Cerebral cortex (tissue), 2 donors: ENCODE measurements around the genes TMEM225, OR8D4, OR10G7, CCDC15 and DDX25.

GRCh38 chr11:122745821-122746631, 90.5 kb downstream of the UBASH3B start:
- PRO-cap, 2 experiments = no peak in any of the 2 experiments

DNA sequence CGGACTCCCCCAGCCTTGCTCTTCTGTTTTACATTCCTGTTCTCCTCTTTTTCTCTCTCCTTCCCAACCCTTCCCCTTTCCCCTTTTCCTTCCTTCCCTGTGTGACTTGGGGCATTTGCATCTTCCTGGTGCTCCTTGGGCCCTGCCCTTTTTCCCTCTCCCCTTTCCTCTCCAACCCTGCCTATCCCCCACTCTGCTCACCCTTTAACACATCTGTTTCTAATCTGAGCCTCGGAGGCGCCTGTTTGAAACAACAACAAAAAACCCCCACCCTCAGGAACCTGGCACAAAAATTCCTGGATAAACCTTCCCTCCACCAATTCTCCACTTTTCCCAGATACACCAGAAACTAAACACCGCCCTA, 766 bp downstream of the CLMP start:
- PRO-cap, 2 experiments = no peak in any of the 2 experiments

GRCh38 chr11:123301656-123302345, 106.8 kb upstream of the CLMP start:
- PRO-cap, 2 experiments = no peak in any of the 2 experiments

GRCh38 chr11:123542334-123542772, 112.1 kb downstream of the SCN3B start:
- PRO-cap, 2 experiments = no peak in any of the 2 experiments

DNA sequence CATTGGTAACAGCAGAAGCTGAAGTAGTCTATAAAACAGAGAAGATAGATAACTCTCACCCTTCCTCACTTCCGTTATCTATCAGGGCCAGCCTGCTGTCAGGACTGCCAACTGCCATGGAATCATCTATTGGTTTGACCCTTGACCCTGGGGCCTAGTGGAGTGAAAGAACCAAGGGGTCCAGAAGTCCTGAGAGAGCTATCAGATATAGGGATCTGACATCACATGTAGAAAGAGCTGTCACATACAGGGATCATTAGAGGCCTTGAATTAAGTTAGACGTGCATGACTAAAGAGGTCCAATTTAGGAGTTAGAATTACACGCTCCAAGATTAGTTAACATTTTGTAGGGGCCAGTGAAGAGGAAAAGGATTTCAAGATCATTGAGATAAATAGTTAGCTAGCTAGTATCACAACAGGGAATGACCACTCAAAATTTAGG, at the start of gene TMEM225:
TSS of gene TMEM225 (minus strand) at position 136 of the 442 bp plus-strand sequence.
- PRO-cap, 2 experiments = no peak in any of the 2 experiments

DNA sequence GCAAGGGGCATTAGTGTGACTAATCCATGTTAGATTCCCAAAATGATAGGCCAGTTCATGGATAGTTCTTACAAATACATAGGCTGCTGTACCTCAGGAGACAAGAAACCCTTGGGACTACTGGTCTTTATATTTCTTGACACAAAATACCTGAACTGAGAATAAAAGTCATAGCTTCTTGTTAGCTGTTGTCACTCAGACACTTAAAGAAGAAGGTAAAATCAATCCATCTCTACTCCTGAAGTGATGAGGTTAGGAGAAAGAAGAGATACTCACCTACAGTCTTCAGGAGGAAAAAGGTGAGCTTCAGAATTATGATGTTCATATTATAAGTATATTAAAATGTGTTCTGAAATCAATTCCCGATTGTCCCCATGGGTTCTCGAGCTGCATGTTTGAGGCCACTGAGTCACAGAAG, at the start of gene OR8D4:
TSS of gene OR8D4 (plus strand) at position 209 of the 418 bp plus-strand sequence.
- PRO-cap, 2 experiments = no peak in any of the 2 experiments

DNA sequence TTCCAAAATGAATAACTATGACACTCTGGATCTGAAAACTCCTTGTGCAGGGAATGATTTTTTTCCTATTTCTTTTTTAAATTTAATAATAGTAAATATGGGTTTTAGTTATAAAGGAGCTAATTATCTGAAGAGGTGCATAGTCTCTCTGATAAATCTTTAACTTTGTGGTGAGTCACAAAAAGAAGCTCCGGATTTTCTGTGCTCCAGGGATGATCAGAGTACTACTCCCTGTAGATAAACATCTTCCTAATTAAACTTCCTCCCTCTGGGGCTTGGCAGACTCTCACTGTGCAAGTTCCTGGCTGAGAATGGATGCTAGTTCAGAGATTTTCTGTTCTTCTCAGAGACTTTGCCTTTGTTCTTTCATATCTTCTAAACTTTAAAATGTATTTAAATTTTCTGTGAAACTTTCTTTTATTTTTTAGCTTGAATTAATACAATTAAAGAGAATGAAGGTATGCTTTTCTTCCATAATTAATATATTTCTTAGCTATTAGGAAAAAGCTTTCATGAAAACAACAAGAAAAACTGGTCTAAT, at the start of gene OR10G7:
TSS of gene OR10G7 (minus strand) at position 129 of the 541 bp plus-strand sequence.
- PRO-cap, 2 experiments = no peak in any of the 2 experiments

GRCh38 chr11:124075615-124076836, 34.9 kb upstream of the OR10G7 start:
- PRO-cap, 2 experiments = peak in 1 of 2 experiments; most common plus-strand start chr11:124076074 (in 1); most common minus-strand start chr11:124075847 (in 1)

GRCh38 chr11:124122711-124123306, 7.6 kb downstream of the VWA5A start:
- PRO-cap, 2 experiments = no peak in any of the 2 experiments

GRCh38 chr11:124753077-124754091, 1.3 kb upstream of the VSIG2 start:
- PRO-cap, 2 experiments = no peak in any of the 2 experiments

- PRO-cap, 2 experiments = no peak in any of the 2 experiments
These were observed 2.0 kb downstream of the ESAM start for GRCh38 chr11:124759852-124760781.

DNA sequence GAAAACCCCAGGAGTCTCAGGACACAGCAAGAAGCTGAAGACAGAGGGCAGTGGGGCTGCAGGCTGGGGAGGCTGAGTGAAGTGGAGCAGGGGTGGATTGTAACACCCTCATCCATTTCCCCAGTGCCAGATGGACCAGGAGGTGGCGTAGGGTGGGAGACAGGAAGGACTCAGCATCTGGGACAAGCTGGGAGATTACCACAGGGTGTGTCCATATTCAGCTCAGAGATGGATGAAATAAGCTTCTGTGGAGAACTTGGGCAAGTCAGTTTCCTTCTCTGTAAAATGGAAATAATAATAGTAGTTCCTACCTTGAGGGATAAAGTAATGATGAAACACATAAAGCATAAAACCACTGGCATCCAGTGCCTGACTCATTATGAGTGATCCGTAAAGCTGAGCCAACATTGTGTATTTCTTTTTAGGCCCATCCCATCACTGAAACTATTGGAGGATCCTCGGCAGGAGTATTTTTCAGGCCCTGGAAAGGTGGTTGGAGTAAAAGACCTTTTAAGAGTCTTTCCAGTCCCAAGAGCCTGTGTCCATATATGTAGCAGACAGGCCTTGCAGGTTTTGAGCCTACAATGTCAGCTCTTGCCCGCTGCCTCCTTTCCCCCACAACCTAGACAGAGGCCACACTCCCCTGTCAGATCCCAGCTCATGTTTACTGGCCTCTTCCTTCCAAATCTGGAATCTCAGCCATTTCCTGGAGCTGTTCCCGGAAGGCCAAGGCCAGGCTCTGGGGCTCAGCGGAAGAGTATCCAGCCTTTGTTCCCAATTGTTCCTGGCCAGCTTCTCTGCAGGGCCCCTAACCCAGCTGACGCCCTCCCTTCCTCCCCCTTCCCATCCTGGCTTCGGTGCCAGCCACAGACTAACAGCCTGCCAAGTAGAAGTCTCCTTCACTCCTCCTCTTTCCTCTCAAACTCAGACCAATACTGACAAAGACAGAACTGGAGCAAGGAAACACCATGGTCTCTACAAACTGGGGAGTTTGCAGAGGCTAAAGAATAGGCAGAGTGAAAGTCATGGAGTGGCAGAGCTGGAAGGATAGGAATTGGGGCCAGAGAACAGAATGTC, 872 bp upstream of the ROBO4 start:
- PRO-cap, 2 experiments = peak in 1 of 2 experiments; most common plus-strand start position 846 of the sequence (in 1); most common minus-strand start position 648 of the sequence (in 1)

GRCh38 chr11:124920846-124921597, 14.8 kb downstream of the HEPACAM start:
- PRO-cap, 2 experiments = no peak in any of the 2 experiments

- PRO-cap, 2 experiments = peak in 2 of 2 experiments; most common plus-strand start chr11:124954202 (in 1); most common minus-strand start chr11:124953991 (in 1)
These were observed at the start of gene CCDC15 for GRCh38 chr11:124953802-124954634. Gene CCDC15 (plus strand): TSS chr11:124954202.

DNA sequence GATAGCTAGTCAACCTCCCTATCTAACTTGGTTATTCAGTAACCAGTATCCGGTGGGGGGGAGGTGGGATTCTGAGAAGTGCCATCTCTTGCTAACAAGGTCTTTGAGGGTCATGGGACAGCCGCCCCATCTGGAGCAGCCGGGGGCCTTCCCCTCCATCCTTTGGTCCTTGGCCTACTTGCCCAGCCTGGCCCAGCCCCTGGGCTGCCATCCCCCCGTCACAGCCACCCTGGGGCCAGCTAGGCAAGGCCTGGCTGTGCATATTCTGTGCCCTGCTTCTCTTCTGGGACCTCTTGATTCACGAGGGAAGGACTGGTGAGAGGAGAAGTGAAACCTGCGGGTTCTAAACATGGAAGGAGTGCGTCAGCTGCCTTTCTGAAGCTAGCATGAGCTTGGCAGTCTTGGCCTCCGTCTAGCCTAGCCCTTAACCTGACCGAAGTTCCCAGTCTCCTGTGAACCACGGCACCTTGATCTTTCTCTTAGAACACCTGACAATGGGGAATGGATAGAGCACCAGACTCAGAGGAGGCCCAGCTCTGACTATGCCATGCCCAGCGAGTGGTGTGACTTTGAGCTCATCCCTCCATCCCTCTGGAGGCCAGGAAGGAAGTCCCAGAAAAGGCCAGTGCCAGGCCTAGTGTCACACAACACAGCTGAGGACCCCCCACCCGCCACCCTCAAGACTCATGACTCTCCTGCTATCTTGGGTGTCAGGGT, 9.4 kb downstream of the SLC37A2 start:
- PRO-cap, 2 experiments = no peak in any of the 2 experiments

GRCh38 chr11:125165082-125166254, 917 bp downstream of the PKNOX2 start:
- PRO-cap, 2 experiments = peak in 1 of 2 experiments; most common plus-strand start chr11:125165512 (in 1); most common minus-strand start chr11:125165704 (in 1)

DNA sequence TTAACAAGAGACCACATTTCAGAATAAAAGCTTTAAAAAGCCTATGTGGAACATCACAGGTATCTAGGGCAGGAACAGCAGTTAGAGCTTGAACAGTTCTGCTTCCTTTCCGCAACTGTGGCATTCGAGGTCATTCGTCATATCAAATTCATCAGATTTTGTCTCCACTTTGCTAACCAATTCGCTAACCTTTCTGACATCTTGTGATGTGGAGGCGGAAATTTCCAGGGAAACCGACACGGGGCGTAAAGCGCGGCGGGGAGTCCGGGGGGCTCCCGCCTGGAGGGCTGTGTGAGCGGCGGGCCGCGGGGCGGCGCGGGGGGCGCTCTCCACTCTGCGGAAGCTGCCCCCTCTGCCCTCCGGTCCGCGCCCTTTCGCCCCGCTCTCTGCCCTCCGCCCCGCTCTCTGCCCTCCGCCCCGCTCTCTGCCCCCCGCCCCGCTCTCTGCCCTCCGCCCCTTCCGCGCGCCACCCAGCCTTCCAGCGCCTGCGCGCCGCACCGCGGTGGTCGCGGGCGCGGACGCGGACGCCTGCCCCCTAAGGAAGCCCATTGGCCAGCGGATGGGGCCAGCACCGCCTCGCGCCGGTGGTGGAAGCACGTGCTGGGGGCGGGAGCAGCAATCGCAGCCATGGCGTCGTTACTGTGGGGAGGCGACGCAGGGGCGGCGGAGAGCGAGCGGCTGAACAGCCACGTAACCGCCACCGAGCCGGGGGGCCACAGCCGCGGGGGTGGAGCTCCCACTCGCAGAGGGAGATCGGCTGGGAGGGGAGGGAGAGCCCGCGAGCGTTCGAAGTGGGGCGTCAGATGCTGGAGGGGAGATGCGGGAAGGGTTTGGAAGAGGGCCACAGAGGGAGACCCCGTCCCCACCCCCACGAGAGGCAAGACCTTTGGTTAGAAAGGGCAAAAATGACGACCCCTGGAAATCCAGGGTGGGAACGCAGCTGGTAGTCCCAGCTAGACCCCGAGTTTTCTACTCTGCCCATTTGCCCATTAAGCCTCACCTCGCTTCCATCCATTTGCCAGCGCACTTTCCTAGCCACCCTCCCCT, at the start of gene DDX25:
TSS of gene DDX25 (plus strand) at position 618 of the 1,047 bp plus-strand sequence.
- PRO-cap, 2 experiments = peak in 1 of 2 experiments; most common plus-strand start position 618 of the sequence (in 1); most common minus-strand start position 119 of the sequence (in 1)

DNA sequence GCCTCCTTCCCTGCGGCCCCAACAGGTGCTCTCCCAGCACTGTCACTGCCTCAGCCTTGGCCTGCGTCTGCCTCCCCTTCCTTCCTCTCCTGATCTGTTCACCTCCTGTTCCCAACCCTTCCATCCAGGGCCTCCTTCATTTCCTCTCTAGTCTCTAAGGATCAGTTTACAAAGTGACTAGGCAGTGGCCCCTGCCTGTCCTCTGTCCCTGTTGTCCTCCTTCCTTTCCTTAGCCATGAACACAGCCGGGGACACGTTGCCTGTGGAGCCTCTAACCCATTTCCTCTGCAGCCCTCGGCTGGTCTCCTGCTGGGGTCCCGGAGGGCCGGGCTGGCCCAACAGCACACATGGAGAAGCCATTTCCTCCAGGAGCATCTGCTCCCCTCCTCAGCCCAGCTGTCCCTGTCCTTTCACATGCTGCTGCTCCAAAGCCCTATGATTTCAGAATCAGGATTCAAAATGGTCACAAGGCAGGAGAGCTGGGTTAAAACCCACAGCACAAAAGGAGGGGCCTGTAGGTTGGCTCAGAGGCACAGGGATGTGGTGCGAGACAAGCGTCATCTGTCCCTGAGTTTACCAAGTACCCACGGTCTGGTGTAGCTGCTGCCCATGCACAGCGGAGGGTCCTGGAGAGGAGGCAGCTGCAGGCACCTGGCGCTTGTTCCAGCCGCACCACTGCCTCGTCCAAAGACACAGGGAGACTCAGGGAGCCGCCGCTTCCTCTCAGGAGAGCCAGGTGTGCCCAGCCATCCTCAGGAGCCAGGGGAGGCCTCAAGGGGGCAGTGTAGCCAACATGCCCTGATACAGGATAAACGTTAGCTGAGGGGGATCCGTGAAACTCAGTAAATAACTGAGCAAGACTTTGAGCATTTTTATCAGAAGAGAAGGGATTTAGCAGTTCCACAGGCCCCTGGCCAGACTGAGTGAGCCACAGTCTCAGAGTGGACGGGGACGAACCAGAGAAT, 4.1 kb upstream of the VSIG10L2 start:
- PRO-cap, 2 experiments = no peak in any of the 2 experiments

DNA sequence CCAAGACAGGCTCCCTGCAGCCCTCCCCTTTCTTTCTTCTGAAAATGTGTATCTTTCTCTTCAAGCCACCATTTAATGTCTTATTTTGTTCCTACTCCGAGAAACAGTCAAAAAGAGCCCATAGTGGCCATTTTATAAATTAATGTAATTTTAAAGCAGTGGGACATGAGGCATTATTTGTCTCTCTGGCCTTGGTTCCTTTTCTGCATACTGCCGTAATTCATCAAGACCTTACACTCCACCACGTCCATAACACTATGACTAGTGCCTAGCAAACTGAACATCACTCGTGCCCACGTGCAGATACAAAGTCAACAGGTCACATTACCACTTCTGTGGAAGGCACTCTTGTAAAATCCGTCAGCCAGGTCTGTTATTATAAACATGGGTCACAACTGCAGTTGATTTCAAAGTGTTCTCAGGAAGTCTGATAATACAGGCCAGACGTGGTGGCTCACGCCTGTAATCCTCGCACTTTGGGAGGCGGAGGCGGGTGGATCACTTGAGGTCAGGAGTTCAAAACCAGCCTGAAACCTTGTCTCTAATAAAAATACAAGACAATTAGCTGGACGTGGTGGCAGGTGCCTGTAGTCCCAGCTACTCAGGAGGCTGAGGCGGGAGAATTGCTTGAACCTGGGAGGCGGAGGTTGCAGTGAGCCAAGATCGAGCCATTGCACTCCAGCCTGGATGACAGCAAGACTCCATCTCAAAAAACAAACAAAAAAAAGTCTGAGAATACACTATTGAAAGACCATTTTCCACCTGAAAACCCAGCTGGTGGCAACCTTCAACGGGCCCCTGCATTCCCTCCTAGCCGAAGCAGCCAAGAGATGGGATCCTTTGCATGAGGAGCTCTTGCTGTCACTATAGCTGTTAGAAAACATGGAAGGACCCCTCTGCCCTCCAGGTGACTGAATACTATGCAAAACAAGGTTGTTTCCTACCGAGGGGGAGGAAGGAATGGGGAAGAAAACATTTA, 14.2 kb downstream of the VSIG10L2 start:
- PRO-cap, 2 experiments = no peak in any of the 2 experiments

- PRO-cap, 2 experiments = peak in 1 of 2 experiments; most common minus-strand start chr11:126285006 (in 1)
These were observed 1.9 kb downstream of the TIRAP start for GRCh38 chr11:126284905-126285160.